Cardiac septum (tissue), 1 donor: ENCODE measurements around the genes NOL4L, BPIFB3 and RALY.

DNA sequence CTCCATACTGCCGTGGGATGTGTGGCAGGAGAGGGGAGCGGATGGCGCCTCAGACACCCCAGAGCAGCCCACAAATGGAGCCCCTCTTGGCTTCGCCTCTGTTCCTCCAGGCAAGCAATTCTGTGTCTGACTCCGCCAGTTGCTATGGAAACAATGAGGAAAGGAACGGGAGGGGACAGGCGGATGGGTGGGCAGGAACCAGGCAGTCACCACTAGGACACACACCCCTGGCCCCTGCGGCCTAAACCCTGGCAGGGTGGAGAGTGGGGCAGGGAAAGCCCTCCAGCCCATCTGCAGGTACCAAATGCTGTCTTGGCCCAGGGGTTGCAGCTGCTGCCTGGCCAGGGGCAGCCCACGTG is 66.6 kb downstream of the NOL4L start:
- PRO-cap = no peak

DNA sequence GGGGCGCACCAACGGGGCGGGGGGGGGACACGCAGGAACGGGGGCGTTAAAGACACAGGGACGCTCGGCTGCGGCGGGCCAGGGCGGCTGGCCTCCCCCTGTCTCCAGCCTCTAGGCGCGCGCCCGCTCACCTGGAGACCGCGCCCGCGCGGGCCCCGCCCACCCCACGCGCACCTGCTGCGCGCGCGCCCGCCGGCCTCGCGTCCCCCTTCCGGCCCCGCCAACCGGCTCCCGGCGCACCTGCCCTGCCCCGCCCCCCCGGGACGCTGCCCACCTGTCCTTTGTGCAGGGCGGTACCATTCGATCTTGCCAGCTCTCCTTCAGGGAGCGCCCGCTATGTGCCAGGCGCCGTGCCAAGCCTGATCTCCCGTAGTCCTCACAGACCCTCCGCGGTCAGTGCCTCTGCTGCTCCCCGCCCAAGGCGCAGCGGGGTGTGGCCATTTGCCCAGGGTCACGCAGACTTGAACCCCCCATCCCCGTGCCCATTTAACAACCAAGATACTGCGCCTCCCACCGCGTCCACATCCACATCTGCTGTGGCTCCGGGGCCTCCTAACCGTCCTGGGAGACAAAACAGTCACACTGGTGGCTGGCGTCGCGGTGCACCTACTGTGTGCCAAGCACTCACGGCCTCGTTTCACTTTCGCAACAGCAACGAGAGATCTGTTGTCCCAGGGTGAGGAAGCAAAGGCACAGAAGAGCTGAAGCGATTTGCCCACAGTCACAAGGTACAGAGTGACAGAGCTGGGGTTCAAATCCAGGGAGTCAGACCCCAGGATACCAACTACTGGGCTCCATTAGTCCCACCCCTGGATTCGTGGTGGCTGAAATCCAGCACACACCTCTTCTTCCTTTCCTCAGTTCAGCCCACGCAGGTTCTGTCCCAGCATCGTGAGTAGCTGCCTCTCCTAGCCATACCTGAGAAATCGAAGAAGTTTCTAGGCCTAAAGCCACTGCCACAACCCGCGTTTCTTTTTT is 48.0 kb downstream of the NOL4L start:
- PRO-cap = no peak

- PRO-cap = unidirectional peak, minus-strand start at chr20:32585077
Observed at GRCh38 chr20:32584518-32585674, at the start of gene NOL4L. Gene NOL4L (minus strand): TSS chr20:32585333.

GRCh38 chr20:32632272-32633203 is 41.2 kb downstream of the C20orf203 start:
- PRO-cap = no peak

DNA sequence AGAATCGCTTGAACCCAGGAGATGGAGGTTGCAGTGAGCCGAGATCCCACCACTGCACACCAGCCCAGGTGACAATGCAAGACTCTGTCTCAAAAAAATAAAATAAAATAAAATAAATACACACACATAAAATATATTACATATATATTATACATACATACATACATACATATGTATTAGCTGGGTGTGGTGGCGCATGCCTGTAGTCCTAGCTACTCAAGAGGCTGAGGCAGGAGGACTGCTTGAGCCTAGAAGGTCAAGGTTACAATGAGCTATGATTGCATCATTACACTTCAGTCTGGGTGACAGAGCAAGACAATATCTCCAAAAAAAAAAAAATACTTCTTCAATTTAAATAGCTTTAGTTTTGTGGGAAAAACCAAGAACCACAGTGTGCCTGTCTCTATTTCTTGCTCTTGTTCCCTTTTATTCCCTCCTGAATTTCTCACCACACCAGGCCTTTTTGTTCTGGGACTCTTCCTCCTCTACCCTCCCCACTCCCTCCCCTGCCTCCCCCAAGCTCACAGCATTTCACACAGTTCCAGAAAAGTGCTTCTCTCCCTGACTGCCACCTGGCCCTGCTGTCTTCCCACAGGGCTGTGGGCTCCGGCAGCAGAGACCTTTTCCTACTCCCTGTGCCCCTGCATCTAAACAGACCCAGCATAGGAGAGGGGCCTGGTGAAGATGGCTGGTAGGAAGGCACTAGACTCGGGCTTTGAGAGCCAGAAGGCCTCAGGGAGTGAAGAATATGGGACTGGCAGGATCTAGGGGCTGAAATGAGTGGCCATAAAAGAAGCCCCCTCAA is 1.3 kb downstream of the C20orf203 start:
- PRO-cap = no peak

DNA sequence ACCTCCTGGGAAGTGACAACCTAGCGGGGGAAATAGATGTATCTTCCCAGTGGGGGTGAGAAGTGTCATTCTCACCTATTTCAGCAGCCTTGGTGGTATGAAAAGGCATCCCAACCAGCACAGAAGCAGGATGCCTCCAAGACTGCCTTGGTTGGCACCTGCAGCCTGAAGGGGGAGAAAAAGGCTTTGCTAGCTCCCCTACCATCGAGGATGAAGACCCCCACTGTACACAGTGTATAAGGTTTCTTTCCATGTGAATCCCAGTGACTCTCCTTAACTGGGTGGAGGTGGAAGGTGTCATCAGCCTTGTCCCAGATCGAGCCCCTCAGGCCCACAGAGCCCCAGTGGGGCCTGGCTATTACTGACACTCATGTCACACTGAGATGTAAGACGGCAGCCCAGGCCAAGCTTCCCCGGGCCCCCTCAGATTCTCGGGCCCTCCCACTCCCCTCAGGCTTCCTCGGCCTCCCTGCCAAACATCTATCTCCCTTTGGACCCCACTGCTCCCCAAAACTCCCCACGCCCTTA is 802 bp downstream of the COMMD7 start:
- PRO-cap = no peak

DNA sequence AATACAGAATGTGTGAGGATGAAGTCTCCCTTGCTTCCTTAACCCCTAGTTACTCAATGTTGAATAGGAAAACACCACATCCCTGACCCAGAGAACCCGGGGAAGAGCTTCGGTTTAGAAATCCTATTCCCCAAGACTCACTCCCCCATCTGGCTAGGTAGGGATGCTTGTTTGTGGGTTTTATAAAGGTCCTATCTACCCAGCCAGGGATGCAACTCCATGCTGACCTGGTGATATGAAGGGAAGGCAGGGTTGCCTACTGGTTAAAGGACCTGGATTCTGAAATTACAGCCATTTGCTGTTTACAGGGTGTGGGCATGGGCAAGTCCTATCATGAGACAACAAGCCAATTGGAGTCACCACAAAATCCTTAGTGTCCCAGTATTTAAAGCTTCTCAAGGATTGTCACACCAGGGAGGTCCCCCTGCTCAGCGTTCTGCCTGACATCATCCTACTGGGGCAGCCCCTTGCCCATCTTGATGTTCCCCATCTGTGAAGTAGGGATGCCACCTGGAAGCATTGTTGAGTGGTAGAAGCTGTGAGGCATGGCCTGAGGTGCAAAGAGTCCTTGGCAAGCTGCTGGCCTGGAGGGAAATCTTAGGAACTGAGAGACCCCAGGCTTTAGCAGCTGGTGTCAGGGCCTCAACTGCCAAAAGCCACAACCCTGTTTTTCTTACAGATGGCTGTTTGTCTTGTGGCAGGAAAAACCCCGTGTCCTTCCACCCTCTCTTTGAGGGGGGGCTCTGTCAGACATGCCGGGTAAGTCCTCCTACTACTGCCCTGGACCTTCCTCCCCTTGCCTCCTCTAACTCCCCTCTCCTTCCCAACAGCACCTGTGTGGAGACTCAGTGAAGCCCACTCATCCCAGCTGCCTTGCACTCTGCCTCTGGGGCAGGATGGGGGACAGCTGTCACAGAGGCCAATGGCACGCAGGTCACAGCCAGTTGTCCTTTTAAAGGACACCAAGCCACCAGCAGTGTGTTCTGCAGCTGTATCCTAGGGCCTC is 23.3 kb upstream of the MAPRE1 start:
- PRO-cap = no peak

DNA sequence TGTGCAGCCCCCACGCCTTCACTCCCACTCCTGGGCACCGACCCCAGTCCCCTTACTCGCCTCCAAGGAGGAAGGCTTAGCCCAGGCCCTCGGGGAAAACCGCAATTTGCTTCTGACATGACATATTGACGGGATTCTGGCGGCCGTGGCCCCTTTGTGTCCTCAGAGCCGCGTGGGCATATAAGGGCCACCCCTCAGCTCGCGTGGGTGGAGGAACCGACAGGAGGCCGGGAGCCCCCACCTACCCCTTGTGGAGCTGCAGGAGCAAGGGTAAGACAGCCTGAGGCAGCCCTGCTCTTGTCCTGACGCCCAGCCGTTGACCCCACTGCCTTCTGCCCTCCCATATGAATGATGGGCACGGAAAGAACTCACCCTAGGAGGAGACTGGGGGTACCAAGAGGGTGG is at the start of gene BPIFB3:
Gene BPIFB3 (plus strand): TSS at position 208 of the 405 bp plus-strand sequence.
- PRO-cap = no peak

DNA sequence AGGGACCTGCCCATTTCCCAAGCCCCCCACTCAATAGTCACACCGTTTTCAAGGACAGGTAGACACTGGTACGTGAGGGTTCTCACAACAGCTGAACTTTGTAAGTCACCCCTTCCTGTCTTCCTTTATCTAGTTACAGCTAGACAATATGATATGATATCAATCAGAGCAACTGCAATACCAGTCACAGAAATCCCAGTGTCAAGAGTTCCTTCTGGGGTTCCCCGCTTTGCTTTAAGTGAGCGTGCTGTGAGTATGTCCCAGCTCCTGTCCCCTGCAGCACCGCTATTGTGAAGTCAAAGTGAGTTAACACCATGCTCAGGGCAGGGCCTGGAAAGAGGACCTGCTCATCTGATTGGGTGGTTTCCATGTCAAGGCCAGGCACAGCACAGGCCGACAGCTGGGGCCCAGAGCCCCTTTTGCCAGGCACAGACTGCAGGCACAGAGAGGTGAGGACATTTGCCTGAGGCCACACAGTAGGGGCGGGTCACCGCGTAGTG is 6.8 kb upstream of the BPIFB1 start:
- PRO-cap = no peak

- PRO-cap = no peak
Observed at GRCh38 chr20:33370160-33370901, 31.0 kb downstream of the CDK5RAP1 start.

- PRO-cap = no peak
Observed at GRCh38 chr20:33373078-33373511, 28.2 kb downstream of the CDK5RAP1 start.

DNA sequence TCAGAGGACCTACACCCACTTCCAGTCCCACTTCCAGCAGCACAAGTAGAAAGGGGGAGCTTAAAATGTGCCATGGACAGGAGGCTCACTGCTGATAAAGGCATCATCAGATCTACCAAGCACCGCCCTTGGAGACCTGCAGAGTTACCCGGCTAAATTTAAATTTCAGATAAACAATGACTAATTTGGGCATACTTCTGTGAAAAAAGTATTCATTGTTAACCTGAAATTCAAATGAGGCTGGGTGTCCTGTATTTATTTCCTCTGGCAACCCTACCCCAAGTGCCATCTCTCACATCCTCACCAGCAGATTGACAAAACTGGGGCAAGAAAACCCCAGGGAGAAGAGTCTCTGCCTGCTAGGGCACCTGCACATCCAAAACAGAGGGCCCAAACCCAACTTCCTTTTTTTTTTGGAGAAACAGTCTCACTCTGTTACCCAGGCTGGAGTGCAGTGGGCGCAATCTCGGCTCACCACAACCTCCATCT is 7.8 kb upstream of the CDK5RAP1 start:
- PRO-cap = no peak

DNA sequence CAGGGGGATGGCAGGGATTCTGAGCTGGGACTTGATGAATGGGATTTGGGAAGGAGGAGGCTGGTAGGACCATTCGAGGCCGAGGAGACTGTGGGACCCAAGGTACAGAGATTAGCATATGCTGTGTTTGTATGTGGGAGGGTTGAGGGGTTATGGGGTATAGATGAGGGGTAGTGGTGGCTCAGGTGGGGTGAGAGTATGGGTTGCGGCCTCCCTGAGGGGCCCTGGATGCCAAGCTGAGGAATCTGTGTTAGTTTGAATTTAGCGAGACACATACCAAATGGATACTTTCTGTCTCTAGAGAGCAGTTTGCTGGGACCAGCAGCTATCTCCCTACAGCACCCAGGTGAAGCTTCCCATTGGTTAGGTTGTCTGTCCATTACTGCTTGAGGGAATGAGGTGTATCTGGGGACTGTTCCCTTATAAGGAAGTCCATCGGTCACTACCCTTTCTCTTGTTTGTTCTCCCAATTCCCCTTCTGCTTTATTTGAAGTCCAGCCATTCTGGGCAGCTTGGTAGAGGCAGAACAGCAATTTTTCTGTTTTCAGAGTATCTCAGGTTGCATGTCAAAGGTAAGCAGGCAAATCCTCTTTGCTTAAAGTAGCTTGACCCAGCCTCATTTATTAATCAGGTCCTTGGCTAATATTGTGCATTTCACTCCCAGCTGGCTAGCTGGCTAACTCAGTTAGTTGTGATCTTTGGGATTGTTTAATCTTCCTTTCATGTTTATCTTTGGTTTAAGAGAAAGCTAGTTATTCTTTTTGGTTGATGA is 15.3 kb downstream of the CHMP4B start:
- PRO-cap = no peak

- PRO-cap = no peak
Observed at GRCh38 chr20:33850941-33851152, 39.7 kb downstream of the CHMP4B start.

DNA sequence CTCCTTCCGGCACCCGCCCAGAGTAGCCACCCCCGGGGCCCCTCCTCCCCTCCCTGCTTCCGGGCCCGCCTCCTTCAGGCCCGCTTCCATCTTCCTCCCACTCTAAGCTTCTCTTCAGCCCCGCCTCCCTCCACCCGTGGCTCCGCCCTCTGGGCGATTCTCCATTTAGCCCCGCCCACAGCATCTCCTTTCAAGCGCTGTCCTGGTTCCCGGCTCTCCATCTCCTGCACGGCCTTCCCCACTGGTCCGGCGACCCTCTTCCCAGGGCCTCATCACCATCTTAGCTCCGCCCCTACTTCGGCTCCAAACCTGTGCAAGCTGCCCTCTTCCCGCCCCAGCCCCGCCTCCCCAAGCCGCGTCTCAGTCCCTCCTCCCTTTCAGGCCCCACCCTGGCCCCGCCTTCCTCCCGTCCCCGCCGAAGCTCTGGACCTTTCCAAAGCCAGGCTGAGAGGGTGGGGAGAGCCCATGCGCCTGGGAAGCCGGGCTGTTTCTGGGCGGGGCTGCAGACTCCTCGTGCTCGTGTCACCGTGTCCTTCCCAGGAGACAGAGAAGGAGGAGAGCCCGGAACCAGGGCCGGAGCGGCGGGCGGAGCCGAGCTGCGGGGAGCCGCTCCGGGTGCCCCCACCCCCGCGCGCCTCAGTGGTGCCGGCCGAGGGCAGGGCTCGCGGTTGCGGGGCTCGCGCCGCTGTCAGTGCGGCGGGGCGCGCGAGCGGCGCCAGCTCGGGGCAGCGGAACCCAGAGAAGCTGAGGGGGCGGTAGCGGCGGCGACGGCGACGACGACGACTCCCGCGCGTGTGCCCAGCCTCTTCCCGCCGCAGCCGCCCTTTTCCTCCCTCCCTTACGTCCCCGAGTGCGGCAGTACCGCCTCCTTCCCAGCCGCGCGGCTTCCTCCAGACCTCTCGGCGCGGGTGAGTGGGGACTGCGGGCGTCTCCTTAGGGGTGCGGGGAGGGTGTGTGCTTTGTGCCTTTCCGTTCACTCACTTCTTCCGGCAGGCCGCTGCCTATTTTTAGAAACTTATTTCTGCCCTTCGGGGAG is at the start of gene RALY:
Gene RALY (plus strand): TSS at position 688 of the 1,036 bp plus-strand sequence.
- PRO-cap = bidirectional peak, plus-strand start at position 193 of the sequence, minus-strand start outside the sequence; bidirectional peak, plus-strand start at position 691 of the sequence, minus-strand start at position 226 of the sequence; bidirectional peak, plus-strand start at position 858 of the sequence, minus-strand start at position 788 of the sequence; bidirectional peak, plus-strand start at position 893 of the sequence, minus-strand start at position 910 of the sequence

DNA sequence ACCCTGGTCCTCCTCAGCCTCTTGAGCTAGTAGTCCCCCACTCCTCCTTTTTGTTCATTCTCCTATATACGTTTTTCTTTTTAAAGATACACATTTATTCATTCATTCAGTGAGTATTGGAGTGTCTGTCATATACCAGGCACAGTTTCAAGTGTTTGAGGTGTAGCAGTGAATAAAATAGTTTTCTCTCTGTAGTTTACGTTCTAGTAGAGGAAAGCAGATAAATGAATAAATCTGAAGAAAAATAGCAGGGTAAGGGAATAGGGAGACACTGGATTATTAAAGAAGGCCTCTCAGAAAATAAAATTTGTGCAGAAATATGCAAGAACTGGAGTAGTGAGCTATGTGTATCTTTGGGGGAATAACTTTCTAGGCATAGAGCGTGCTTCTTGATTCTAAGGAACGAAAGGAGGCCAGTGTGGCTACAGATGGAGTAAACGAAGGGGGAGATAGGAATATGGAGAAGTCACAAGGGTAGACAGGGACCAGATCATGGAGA is 41.9 kb downstream of the RALY start:
- PRO-cap = no peak

DNA sequence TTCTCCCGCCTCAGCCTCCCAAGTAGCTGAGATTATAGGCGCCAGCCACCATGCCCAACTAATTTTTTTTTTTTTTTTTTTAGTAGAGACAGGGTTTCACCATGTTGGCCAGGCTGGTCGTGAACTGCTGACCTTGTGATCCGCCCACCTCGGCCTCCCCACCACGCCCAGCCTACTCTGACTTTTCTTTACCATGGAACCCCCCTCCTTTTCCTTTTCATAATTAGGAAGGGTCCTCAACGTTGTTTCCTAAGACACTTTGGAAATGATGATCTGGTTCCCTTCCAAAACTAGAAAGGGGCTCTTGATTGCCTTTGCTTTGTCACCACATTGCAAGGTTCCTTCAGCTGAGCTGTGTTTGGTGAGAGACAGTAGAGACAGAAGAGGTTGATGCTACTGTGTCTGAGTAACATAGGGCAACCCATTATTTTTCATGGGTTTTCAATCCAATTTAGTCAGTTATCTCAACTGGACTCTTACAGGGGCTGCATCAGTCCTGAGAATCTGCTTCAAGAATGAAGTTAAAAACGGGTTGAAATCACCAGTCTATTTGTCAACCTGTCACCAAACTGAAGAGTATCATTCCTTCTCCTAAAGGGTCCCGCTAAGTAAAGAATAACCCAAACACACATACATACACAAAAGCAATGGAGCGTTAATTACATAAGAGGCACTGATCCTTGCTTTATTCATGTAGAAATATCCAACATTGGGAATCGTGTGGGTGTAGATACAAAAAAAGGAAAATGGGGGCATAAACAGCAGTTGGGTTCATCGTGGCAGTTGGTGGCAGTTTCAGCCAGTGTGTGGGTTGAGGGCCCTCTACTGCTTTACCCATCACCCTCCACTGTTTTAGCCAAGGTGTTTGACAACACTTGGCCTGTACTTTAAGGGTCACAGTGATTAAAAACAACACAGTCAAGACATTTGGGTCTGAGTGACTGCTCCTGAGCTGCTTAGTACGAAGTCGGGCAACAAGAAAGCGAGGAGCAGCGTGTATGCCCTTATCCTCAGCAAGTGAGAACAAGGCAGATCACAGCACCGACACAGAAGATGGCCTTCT is 24.1 kb downstream of the EIF2S2 start:
- PRO-cap = no peak

DNA sequence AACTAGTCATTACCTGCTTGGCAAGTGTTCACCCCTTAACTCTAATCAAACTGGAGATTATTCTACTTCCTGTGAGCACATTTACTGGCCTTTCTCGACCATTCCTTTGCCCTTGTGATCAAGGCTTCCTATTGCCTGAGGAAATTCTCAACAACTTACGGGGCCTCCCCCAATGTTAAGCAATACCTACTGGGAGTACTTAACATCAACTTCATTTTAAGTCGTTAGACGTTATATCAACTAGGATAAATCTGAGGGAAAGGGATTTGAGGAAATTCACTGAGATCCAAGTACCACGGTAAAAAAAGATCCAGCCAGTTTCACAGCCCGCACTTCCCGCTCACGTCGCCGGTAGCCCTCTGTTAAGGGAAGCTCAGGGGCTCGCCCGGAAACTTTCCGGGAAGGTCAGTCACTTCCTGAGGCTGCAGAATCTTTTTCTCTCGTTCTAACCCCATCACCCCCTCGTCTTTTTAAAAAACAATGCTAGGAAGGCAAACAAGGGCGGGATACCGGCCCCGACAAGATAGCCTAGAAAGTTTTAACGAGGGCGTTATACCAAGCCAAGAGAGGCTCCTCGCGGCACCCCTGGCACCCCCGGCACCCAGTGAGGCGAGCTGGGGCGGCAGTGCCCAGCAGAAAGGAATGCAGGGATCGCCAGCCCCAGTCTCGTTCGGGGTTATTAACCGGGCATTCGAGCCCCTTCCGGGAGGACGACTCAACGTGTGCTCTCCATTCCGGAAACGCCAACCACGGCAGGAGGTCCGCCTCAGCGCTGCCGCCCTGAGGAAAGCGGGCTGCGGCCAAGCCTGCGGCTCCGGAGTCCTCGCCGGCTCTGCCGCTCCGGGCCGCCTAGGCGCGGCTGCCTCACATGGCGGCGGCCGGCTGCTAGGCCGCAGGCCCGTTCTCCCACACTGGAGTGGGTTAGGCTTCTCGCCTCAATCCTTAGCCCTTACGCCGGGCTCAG is 637 bp downstream of the EIF2S2 start:
- PRO-cap = bidirectional peak, plus-strand start at position 182 of the sequence, minus-strand start at position 52 of the sequence; unidirectional peak, plus-strand start at position 182 of the sequence; unidirectional peak, plus-strand start at position 746 of the sequence

DNA sequence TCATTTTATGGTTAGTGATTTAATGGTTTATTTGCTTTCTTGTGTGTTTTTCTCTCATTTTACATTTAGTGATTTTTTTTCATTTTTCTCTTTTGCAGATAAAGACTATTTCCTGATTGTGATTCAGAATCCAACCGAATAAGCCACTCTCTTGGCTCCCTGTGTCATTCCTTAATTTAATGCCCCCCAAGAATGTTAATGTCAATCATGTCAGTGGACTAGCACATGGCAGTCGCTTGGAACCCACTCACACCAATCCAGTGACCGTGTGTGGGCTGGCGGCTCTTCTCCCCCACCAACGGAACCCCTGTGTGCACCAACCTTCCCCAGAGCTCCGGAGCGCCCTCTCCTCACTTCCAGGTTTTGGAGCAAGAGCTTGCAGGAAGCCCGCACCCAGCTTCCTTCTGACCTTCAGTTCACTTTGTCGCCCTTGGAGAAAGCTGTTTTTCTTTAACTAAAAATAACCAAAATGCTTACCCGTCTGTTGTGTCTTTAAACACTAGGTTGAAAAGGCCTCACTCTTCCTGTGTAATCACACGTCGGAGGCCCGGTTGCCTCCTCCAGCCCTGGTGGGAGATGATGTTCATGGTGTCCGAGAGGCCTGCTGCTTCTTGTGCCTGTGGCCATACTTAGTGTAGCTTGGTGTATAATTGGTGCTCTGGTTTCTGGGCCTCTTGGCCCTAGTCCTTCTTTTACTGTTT is 17.9 kb upstream of the MAP1LC3A start:
- PRO-cap = no peak

DNA sequence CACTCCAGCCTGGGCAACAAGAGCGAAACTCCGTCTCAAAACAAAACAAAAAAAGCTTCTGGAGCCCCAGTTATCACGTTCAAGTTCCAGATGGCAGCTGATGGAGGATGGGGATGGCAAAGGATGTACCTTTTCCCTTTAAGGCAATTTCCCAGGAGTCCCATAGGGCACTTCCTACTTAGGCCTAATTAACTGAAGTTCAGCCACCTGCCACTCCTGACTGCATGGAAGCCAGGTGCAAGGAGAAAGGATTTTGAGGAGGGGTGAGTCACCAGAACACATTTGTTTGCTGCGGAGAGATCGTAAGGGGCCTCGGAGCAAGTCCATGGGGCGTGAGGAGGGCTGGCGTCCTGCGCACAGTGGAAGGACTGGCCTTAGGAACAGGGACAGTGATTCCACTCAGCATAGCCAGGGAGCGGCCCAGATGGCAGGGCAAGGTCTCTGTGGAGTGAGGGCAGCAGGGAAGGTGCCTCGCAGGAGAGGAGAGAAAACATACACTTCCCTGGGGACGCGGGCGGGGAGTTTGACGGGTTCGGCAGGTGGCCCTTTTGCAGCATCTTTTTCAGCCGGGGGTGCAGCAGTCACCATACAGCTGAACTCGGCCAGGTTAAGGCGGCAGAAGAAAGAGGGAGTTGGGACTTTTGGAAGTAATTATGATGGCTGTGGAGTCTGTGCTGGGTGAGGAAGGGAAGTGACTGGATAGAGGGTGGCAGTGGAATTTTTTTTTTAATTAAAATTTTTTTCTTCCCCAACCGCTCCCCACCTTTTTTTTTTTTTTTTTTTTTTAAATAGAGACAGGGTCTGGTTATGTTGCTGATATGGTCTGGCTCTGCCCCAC is 11.6 kb upstream of the MAP1LC3A start:
- PRO-cap = no peak